PFSK-1 (cell line): ENCODE measurements around the genes CASP3 and SLC25A4.

DNA sequence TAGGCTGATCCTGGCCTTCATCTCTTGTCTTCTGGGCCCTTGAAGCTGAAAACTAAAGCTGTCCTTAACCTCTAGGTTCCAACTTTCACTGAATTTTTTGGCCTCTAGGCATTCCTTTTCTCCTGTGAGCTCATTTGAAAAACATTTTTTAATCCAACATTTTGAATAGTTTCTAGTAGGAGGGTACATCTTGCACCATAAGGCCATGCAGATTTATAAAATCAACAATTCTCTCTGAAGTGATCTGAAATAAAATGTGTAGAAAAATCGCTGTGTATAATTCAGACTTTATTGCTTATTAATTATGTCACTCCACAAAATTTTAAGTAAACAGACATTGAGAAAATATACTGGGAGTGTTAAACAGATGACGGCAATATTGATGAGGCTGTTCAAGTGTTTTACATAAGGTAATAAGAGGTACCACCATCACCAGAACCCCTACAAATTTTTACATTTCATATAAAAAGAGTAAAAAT is 19.6 kb downstream of the RWDD4 start:
- RRBS: no CpG with 5 or more reads among the region's 2 CpGs

- RRBS: no CpG with 5 or more reads among the region's 14 CpGs
Measured at GRCh38 chr4:184381950-184382826, 92.2 kb downstream of the IRF2 start.

- RRBS: 50% methylated on average over 1 of the region's 18 CpGs
Measured at GRCh38 chr4:184383651-184384760, 90.3 kb downstream of the IRF2 start.

DNA sequence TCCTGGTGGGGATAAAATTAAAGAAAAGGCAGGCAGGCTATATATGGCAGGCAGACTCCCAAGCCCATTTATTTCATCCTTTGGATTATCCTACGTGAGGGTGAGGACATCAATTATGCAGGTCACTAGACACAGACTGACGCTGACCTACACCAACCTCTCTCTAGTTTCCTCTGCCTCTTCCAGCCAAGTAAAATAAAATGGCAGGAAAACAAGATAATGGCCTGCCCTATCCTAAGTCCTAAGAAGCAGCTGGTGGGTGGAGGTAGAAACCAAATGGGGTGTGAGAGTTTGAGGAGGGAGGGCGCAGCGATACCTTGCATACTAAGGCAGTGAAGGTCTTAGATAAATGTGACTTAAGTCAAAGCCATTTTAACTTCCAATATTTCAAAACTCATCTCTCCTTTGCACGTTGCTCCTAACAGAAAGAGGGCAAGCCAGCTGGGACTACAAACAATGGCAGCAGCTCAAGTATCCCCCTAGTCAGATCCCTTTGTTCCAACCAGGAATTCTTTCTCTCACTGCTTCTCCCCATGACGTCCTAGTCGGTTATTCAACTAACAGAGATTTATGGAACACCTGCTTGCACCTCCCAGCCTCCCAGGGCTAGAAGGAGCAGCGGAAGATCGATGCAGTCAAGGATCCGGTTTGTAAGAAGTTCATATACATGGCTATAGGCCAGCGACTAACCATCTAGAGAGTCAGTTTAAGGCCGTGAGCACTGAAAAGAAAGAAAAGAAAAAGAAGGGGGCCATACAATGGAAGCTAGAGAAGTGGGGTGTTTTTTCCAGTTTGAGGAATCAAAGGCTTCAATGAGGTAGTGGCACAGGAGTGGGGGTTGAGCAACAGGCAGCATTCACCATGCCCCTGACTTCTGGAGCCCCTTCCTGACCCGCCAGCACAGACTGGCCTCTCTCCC is 72.6 kb downstream of the IRF2 start:
- RRBS: no CpG with 5 or more reads among the region's 13 CpGs

- RRBS: no CpG with 5 or more reads among the region's 7 CpGs
Measured at GRCh38 chr4:184457552-184457913, 16.8 kb downstream of the IRF2 start.

DNA sequence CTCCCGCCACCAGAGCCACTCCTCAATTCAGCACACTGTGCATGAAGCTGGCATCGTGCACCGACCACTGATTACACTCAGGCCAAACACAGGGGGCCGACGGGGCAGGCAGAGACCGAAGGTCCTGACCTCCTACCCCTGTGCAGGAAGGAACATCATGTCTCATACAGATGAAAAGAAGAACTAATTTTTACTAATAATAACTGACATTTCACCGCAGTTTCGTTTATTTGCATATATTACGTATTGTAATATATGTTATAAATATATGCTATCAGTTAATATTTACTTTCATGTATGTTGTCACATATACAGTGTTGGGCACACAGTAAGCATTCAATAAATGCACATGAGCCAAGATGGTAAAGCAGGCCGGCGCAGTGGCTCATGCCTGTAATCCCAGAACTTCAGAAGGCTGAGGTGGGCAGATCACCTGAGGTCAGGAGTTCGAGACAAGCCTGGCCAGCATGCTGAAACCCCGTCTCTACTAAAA is 4.3 kb downstream of the IRF2 start:
- RRBS: no CpG with 5 or more reads among the region's 13 CpGs

DNA sequence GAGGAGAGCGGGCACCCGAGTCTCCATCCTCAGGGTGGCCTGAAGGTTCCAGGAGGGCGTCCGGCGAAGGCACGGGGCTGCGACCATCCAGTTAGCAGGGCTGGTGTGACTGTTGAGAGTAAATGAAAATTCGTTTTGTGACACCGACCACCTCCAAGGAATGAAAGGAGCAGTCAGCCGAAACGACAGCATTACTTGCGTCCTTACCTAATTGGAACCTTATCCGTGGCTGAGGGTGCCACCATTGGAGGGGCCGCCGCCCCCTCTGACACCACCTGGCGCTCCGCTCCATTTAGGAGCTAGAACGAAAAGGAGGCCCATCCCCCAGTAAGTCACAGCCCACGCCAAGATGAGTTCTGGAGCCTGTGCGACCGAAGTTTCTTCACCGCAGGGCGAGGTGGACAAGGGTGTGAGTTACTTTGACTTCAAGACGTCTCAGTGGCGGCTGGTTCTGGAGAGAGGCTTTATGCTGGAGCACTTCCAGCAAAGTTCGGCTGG is 645 bp upstream of the IRF2 start:
- RRBS: 4% methylated on average over 2 of the region's 26 CpGs

- RRBS: no CpG with 5 or more reads among the region's 14 CpGs
Measured at GRCh38 chr4:184476316-184477107, 2.2 kb upstream of the IRF2 start.

GRCh38 chr4:184506368-184507077 is 32.2 kb upstream of the IRF2 start:
- RRBS: no CpG with 5 or more reads among the region's 9 CpGs

DNA sequence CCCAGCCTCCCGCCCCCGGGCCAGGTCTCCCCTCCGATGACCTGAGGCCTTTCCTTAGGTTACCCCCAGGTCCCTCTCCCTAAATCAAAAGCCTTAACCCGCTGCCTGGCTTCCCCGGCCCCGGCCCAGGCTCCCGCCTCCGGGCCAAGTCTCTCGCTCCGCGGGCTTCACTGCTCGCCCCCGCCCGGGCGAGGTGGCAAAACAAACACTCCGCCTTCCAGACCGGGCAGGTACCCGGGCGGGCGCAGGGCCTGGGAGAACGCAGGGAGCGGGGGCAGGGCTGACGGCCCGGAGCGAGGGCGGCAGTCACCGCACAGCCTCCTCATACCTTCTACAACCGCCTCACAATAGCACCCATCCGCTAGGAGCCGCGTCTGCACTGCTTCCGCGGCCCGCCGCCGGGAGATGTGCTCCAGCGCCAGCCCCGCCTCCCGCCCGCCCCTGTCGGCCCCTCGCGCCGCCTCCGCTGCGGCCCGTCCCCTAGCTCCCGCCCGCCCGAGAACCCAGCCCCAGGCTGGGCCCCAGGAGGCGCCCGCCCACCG is at the start of gene CASP3:
TSS of gene CASP3 (minus strand) at position 381 of the 542 bp plus-strand sequence.
- RRBS: under 1% methylated on average over 28 of the region's 53 CpGs

- RRBS: no CpG with 5 or more reads among the region's 4 CpGs
Measured at GRCh38 chr4:184666607-184666935, 17.0 kb downstream of the PRIMPOL start.

DNA sequence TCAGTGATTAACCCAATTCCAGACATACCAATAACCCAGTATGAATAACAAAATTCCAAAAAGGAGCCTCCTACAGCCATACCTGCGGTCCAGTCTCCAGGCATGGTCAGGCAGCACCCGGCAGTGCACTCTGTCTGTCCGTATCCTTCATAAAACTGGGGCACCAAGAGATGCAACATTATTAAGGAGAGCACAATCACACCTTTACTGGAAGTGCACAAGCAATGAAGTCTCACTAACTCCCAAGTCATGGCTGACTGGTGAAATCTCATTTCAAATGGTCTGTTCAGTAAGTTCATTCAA is 30.8 kb upstream of the CENPU start:
- RRBS: no CpG with 5 or more reads among the region's 3 CpGs

- RRBS: no CpG with 5 or more reads among the region's 5 CpGs
Measured at GRCh38 chr4:184796333-184796772, 29.4 kb downstream of the ACSL1 start.

DNA sequence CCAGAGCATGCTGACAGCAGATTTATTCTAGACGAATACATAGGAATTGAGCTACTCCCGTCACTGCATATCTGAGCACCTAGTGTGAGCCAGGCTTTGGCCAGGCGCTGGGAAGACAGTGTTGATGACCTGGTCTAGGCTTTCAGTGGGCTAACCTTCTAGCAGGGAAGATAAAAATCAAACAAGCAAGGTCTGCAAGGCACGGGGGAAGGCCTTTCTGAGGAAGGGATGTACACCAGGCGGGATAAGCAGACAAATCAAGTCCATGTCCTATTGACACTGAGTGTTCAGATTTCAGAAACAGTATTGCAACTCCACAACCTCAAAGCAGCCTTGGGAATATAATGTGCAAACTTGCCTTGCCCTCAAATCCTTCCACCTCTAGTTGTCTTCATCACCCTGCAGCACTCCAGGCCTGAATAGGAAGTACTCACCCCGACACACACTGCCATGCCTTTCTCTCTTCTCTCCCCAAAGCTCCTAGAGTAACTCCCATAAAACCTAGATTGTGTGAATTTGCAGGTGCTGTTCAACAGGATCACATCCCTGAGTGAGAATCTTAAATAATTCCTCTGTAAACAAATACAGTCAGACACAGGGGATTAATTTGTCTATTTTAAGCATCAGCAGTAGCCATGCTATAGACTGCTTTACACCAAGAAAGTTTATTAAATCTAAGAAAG is 19.6 kb downstream of the ACSL1 start:
- RRBS: no CpG with 5 or more reads among the region's 6 CpGs

GRCh38 chr4:184811436-184812734 is 13.9 kb downstream of the ACSL1 start:
- RRBS: no CpG with 5 or more reads among the region's 17 CpGs

GRCh38 chr4:184843782-184844605 is 18.2 kb upstream of the ACSL1 start:
- RRBS: no CpG with 5 or more reads among the region's 18 CpGs

- RRBS: under 1% methylated on average over 75 of the region's 106 CpGs
Measured at GRCh38 chr4:185143085-185144225, at the start of gene SLC25A4. TSS of gene SLC25A4 (plus strand) at chr4:185143266.

DNA sequence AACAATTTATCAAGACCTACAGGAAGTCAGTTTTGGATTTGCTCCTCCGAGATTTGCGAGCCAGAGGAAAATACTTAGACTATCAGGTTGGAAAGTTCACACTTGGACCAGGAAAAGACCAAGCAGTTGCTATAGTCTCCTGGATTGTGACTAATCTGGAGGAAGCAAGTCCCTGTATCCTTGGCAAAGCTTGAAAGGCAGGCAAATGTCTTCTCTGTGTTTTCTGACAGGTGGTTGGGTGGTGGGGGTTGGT is 5.5 kb downstream of the SLC25A4 start:
- RRBS: no CpG with 5 or more reads among the region's 2 CpGs

DNA sequence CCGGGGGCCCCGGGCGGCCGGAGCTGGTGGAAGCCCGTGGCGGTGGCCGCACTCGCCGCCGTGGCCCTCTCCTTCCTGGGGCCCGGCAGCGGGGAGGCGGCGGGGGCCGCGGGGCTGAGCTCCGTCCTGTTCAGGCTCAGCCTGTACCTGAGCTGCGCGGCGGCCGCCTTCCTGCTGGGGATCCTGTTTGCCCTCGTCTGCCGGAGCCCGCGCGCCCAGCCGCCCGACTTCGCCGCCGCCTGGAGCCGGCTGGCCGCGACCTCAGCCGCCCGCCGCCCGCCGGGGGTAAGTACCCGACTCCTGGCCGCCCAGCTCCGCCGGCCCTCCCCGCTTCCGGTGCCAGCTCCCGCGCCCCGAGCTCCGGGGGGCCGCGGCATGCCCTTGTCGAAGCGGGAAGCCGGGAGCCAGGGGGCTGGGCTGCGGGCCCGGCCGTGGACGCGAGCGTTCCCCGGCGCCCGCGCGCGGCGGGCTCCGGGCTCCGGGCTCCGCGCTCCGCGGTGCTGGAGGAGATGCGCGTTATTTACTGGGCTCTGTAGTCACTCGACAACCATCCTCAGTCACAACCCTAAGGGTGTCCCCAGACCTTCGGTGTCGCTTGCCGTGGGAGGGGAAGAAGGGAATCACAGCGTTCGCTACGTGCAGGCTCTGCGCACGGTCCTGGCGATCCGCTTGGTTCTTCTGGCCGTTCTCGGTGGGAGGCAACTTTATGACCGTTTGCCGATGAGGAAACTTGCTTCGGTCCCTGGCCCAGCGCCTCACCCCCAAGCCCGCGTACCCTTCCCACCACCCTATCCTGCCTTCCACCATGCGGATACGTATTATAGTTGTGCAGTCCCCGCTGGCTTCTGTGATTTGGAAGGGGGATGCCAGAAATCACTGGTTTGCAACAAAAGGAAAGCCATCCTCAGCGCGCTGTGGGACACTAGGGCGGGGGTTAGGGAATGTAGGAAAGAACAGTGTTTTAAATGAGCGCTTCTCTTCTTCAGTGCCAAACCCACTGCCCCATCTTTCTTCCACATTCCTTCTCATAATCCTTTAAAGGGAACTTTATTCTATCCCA is 903 bp downstream of the SNX25 start:
- RRBS: 4% methylated on average over 10 of the region's 101 CpGs

DNA sequence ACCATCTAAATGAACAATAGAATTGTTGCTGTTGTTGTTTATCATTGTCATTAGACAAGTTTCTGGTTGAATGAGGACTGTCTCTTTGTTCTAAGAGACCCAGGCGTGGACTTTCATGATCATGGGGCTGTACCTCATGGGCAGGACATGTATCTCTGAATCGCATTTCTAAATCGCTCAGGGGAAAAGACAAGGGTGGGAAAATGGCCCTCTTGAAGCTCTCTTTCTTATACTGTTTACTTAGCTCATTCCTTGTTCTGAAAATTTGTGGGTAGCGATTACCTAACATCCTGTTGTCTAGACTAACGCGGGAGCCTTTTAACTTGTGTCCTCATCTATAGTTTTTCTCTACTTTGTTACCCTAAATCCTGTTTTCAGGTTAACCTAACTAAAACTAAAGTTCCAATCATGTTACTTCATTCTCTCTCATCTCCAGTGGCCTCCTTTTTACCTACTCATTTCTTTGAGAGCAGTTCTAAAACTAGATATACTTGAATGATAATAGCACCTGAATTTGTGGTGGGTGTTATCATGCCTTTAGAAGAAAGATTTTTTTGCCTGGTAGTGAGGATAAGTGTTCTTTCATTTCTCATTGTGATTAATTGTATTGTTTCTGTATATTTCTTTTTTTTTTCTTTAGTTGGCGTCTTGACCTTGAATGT is 45.0 kb downstream of the SNX25 start:
- RRBS: no CpG with 5 or more reads among the region's 7 CpGs